HEK293 (cell line): ENCODE measurements around the genes HNRNPH3, SRGN, TACR2 and TSPAN15.

- PRO-cap = no peak
- RRBS, 2 experiments = no CpG with 5 or more reads among the region's 7 CpGs
Observed at GRCh38 chr10:68153448-68154165, 44.3 kb downstream of the MYPN start.

GRCh38 chr10:68332003-68332215, at the start of gene HNRNPH3:
Gene HNRNPH3 (plus strand): TSS chr10:68332064.
- PRO-cap = bidirectional peak, plus-strand start at chr10:68332064, minus-strand start at chr10:68331912
- RRBS, 2 experiments = no CpG with 5 or more reads among the region's 18 CpGs

DNA sequence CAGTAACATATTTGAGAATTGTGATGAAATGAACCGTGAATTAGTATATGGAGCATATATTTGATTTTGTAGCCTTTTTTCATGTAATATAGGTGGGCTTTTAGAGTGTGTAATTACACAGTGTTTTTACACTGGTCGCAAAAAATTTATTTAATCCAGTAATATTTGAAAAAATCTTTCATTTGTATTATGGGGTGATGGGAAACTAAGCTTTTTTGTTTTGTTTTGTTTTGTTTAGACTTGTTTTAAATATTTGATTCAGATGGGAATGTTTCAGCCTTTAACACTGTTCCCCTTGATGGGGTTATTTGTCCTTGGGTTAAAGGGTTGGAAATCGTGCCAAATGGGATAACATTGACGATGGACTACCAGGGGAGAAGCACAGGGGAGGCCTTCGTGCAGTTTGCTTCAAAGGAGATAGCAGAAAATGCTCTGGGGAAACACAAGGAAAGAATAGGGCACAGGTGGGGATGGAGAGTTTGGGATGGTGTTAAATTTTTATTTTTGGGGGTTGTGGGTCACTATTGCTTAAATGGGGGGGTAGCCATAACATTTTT, 4.9 kb upstream of the PBLD start:
- PRO-cap = no peak
- RRBS, 2 experiments = no CpG with 5 or more reads among the region's 5 CpGs

GRCh38 chr10:68525658-68526178, 1.6 kb downstream of the SLC25A16 start:
- PRO-cap = no peak
- RRBS, 2 experiments = no CpG with 5 or more reads among the region's 9 CpGs

- PRO-cap = bidirectional peak, plus-strand start at chr10:68555261, minus-strand start at chr10:68555142
- RRBS, 2 experiments = no CpG with 5 or more reads among the region's 16 CpGs
Observed at GRCh38 chr10:68554984-68555355, 5.2 kb upstream of the TET1 start.

DNA sequence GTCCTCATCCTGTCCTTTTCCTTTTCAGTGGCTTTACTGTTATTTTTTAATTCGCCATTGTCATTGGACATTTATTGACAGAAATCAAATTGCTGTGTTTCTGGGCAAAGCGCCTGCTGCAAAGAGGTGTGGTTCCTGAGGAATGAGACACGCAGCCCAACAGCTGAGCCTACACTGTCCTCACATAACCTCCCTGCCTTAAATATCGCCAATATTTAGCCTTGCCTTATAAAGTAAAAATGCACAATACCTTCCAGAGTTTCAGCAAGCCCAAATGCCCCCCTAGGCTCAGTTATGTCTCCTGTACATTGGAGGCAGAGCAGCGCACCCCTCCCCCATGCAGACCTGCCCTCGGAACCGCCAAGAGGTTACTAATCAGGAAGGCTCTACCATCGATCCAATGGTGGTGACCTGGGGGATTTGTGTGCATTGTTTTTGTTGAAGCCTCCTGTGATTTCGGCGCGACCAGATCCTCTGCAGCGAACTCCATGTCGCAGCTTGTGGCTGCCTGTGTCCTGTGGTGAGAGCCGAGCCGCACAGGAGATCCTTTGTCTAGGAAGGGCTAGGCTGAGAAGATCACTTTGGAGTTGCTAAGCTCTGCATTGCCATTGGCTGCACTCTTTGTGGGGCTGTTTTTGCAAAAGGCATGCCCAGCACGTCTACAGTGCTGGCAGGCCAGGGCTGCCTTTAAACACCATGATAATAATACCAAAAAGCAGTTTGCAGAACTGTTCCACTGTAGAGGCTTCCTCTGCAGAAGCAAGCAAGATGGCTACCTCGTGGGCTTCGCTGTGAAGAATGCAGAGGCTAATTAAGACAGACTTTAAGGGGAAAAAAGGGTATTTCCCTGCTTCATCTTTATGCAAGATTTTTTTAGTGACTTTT, 40.0 kb downstream of the TET1 start:
- PRO-cap = bidirectional peak, plus-strand start at position 551 of the sequence, minus-strand start at position 556 of the sequence; bidirectional peak, plus-strand start at position 718 of the sequence, minus-strand start at position 779 of the sequence
- RRBS, 2 experiments = no CpG with 5 or more reads among the region's 18 CpGs

DNA sequence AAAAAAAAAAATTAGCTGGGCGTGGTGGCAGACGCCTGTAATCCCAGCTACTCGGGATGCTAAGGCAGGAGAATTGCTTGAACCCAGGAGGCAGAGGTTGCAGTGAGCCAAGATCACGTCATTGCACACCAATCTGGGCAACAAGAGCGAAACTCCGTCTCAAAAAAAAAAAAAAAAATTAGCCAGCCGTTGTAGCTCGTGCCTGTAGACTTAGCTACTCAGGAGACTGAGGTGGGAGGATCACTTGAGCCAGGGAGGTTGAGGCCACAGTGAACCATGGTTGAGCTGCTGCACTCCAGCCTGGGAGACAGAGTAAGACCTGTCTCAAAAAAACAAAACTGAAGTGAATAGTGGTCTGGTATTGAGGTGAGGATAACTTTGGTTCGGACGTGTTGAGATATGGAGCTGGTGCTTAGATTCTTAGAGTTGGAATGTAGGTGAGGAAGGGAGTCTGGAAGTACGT, 2.9 kb downstream of the DDX50 start:
- PRO-cap = no peak
- RRBS, 2 experiments = no CpG with 5 or more reads among the region's 11 CpGs

DNA sequence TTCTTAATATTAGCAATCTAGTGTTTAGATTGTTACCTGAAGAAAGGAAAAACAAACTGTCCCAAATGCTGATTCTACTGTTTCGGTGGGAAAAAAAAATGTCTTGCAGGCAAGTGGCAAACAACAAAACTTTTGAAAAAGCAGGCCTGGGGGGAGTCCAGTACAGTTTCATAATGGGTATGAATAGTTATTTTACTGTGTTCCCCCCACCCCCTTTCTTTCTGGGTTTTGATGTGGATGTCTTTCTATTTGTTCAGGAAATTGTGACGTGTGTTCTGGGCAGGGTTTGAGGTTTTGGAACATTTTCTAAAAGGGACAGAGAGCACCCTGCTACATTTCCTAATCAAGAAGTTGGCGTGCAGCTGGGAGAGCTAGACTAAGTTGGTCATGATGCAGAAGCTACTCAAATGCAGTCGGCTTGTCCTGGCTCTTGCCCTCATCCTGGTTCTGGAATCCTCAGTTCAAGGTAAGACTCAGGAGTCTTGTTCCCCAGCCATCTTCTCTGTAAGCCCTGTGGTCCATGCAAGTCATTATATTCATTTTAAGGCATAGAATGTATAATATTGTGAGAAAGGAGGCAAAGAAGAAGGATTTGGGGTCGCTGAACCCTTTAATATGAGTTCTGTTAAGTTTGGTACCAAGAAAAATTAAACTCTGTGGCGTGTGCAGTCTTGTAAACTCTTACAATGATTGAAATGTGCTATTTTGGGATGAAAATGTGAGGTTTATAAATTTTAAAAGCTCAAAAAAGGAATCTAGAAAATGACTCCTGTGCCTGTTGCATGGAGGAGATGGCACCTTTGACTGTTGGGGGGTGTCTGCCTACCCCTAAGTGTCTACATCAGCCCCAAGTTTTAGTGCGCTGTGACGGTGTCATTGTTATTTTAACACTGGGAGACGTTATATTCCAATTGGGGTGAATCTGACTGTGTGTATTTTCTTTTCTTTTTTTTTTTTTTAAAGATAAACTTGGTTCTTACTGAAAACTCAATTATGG, at the start of gene SRGN:
TSS of gene SRGN (plus strand) at position 333 of the 997 bp plus-strand sequence.
- PRO-cap = no peak
- RRBS, 2 experiments = no CpG with 5 or more reads among the region's 9 CpGs

GRCh38 chr10:69319007-69320160, 737 bp downstream of the HK1 start:
- PRO-cap = bidirectional peak, plus-strand start at chr10:69319119, minus-strand start at chr10:69319134; bidirectional peak, plus-strand start at chr10:69319596, minus-strand start at chr10:69319510
- RRBS, 2 experiments = 2% methylated on average over 23 to 24 of the region's 65 CpGs

DNA sequence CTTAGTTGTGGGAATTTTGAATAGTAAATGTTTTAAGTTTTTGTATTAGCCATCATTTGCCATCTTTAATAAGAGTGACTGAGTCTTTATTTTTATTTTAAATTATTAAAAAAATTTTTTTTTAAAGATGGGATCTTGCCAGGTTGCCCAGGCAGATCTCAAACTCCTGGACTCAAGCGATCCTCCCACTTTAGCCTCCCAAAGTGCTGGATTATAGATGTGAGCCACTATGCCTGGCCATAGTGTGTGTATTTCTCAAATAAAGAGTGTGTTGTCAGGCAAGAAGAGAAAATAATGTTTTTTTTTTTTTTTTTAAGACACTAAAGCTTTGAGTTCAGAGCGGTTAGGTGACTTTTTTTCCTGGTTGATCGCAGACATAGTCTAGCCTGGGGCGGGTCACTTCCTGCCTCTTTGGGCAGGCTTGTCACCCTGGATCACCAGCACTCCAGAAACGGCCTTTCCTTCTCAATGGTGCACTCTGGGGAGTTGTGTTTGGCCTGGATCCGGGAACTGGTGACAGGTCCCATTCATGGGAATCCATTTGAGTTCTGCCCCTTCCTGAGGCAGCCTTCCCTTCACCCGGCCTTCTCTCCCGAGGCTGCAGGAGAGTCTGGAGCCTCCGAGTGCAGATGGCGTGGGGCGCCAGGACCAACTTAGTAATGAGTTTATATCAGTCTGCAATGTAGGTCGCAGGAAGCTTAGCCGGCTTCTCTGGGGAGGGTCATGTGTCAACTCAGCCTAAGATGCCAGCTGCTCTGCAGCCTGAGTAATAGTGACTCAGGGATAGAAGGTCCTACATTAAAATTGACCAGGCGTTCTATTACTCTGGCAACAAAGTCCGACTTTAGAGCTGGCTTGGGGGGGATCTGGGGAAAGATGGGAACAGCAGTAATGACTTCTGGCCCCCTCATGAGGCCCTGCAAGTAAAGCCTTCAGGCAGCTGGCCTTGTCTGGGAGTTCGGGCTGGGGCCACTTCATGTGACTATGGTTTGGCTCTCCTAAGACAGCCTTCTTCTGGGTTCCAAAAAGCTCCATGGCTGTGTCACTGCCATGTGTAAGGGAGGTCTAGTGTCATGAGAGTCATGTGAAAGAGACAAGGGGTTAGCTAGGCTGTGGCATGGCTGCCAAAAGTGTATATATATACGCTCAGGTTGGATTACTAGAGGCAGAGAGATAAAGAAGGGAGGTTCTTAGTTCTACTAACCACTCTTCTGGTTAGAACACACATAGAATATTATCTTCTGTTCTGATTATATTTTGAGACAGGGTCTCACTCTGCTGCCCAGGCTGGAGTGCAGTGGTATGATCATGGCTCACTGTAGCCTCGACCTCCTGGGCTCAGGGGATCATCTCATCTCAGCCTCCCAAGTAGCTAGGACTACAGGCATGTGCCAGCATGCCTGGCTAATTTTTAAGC, 44.0 kb downstream of the HK1 start:
- PRO-cap = no peak
- RRBS, 2 experiments = 79 to 91% methylated on average over 2 of the region's 18 CpGs

- PRO-cap = no peak
- RRBS, 2 experiments = no CpG with 5 or more reads among the region's 8 CpGs
Observed at GRCh38 chr10:69406362-69407093, 10.2 kb downstream of the TACR2 start.

- PRO-cap = no peak
- RRBS, 2 experiments = no CpG with 5 or more reads among the region's 21 CpGs
Observed at GRCh38 chr10:69416268-69417283, at the start of gene TACR2. Gene TACR2 (minus strand): TSS chr10:69416918.

DNA sequence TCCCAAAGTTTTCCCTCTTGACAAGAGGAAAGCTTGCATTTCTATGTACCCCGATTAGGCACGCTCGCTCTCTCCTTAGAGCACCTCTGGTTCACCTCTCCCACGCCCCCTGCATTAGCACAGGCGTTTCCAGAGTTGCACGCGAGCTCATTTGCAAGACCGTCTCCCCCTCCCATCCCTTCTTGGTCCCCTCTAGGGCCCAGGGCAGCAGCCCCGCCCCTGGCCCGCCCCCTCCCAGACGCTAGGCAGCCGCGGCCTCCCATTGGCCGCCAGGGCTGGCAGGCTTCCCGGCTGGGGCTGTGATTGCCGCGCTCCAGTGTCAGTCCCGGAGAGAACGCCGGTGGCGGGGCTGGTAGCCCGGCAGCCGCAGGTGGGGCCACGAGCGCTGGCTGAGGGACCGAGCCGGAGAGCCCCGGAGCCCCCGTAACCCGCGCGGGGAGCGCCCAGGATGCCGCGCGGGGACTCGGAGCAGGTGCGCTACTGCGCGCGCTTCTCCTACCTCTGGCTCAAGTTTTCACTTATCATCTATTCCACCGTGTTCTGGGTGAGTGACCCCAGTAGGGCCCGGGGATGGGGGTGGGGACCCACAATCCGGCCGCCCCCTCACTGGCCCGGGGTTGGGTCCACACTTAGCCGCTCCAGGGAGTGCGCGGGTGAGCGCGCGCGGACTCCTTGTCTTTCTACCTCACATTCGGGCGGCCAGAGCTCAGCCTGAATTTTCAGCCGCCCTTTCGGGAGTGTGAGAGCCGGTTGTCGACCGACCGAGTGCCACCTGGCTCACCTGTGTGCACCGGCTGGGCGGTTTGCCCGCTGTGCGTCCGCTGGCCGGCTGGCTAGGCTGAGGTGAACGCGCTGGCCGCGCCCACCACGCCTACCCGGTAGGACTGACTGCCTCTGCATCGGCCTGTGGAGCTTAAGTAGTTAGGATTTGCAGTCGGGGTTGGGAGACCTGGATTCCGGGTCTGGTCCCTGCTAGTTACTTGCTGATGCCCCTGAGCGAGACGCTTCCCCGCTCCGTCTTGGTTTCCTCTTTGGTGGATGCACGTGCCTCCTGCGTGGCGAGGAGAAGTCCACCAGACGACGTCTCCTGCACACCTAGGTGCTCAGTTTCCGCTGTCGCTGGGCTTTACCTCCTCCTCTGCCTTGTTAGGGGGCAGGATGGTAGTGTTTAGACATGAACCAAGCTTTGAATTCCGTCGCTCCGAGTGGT, at the start of gene TSPAN15:
TSS of gene TSPAN15 (plus strand) at position 319 of the 1,210 bp plus-strand sequence.
- PRO-cap = bidirectional peak, plus-strand start at position 330 of the sequence, minus-strand start at position 184 of the sequence; bidirectional peak, plus-strand start at position 933 of the sequence, minus-strand start at position 890 of the sequence
- RRBS, 2 experiments = 3 to 7% methylated on average over 27 to 28 of the region's 90 CpGs

DNA sequence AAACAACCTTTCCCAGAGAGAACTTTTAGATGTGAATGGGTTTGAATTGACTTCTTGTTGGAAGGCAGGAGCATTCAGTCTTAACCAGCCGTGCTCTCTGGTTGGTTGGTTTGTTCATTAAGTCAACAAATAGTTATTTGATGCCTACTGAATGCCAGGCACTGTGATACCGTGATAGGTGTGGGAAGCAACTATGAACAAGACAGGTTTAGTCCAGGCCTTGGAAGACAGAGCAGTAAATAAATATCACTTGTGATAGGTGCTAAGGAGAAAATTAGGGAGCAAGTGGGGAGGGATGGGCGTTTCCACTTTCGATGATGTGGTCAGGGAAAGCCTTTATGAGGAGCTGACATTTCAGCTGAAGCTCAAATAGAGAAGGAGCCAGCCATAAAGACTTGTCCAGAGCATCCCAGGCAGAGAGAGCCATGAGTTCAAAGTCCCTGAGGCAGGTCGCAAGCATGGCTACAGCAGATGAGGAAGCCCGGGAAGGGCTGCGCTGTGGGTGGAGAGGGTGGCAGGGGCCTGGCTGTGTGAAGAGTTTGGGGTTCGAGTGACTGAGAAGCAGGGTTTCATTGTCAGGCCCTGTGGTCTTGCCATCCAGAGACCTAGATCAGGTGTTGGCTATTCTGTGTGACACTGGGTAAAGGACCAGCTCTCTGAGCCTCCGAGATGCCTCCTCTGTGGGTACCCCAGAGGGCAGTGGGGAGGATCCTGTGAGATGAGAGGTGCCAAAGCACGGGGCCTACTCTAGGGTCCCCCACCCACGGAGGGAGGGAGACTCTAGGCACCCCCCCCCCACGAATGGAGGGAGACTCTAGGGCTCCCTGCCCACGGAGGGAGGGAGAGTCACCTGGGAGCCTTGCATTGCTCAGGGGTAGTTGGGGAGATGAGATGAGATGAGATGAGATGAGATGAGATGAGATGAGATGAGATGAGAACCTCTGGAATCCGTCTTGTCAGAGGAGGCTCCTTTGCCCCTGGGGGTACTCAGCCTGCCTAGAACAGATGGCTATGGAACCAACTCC, 8.2 kb downstream of the TSPAN15 start:
- PRO-cap = no peak
- RRBS, 2 experiments = no CpG with 5 or more reads among the region's 14 CpGs

GRCh38 chr10:69464825-69465375, 13.6 kb downstream of the TSPAN15 start:
- PRO-cap = no peak
- RRBS, 2 experiments = no CpG with 5 or more reads among the region's 2 CpGs

GRCh38 chr10:69538487-69539161, 34.6 kb downstream of the NEUROG3 start:
- PRO-cap = no peak
- RRBS, 2 experiments = no CpG with 5 or more reads among the region's 3 CpGs

GRCh38 chr10:69572301-69573272, 635 bp downstream of the NEUROG3 start:
- PRO-cap = no peak
- RRBS, 2 experiments = 2 to 9% methylated on average over 12 to 18 of the region's 87 CpGs

GRCh38 chr10:69845903-69846533, 44.3 kb downstream of the COL13A1 start:
- PRO-cap = no peak
- RRBS, 2 experiments = no CpG with 5 or more reads among the region's 13 CpGs

DNA sequence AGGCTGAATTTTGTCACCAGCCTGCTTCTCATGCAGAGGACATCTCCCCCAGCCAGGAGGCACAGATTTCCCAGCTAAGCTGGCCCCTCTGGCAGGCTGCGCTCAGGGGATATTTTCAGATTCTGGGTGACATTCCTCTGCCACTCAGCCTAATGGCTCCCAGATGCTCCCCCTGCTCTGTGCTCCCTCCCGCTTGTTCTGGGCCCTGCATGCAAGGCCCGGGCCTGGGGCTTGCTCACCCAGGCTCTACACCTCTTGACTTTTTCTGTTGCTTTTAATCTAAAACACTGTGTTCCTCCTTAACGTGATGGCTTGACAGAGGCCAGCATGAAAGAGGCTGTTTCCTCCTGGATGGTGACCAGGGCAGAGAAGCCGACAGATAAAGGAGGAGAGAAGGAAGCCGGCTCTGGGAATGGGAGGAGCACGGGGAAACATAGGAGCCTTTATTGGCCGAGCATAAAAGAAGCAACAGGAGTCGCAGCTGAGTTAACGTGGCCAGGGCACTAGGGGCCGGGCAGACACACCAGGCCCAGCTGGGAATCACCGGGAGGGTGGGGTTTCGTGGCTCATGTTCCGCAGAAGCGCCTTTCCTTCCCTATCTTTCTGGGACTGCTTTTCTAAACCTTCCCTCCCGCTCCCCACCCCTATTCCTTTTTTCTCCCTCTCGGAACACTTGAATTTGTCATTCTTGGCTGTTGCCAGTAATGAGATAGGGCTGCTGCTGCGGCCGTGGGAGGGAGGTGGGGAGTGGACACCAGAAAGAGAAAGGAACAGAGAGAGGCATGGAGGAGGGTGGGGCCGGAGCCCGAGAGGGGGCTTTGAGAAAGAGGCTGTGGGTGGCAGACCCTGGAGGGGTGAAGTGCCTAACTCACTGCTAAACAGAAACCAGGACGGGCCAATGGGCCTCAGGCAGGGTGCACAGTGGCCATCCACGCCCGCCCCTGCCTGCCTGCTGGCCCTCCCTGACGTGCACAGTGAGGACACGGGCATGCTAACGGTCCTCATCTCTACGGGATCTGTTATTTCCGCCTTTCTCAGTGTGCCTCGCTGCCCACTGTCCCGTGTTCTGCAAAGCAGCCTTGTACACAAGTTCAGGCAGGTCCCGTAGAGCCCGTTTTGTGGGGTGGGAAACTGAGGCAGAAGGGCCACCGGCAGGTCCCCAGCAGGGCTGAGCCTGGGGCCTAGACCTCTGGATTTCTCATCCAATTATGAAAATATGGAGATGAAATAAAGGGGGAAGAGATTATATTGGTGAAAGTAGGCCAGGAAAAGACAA, 65.1 kb downstream of the COL13A1 start:
- PRO-cap = no peak
- RRBS, 2 experiments = no CpG with 5 or more reads among the region's 34 CpGs

DNA sequence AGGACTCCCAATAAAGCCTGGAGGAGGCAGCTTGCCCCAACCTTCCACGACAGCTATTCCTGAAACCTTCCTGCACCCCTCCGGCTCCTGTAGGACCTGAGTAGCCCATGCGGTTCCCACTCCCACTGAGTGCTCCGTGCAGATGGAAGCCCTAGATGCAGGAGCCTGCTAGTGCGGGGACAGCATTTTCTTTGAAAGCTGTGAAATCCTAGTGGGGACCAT, 110.0 kb downstream of the COL13A1 start:
- PRO-cap = no peak
- RRBS, 2 experiments = no CpG with 5 or more reads among the region's 5 CpGs